Measurements from ENCODE around the genes HIPK1, TRIM33 and NHLH2.

- PRO-cap: bidirectional peak, plus-strand start at chr1:113929327, minus-strand start at chr1:113929268
Observed at GRCh38 chr1:113928840-113929414, at the start of gene HIPK1. Gene HIPK1 (plus strand): TSS chr1:113929324.

DNA sequence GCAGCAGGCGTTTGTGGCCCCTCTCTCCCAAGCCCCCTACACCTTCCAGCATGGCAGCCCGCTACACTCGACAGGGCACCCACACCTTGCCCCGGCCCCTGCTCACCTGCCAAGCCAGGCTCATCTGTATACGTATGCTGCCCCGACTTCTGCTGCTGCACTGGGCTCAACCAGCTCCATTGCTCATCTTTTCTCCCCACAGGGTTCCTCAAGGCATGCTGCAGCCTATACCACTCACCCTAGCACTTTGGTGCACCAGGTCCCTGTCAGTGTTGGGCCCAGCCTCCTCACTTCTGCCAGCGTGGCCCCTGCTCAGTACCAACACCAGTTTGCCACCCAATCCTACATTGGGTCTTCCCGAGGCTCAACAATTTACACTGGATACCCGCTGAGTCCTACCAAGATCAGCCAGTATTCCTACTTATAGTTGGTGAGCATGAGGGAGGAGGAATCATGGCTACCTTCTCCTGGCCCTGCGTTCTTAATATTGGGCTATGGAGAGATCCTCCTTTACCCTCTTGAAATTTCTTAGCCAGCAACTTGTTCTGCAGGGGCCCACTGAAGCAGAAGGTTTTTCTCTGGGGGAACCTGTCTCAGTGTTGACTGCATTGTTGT is 6.1 kb upstream of the OLFML3 start:
- PRO-cap: no peak

GRCh38 chr1:113979824-113980660 is 768 bp downstream of the OLFML3 start:
- PRO-cap: no peak

- PRO-cap: no peak
Observed at GRCh38 chr1:113981916-113982965, 3.0 kb downstream of the OLFML3 start.

DNA sequence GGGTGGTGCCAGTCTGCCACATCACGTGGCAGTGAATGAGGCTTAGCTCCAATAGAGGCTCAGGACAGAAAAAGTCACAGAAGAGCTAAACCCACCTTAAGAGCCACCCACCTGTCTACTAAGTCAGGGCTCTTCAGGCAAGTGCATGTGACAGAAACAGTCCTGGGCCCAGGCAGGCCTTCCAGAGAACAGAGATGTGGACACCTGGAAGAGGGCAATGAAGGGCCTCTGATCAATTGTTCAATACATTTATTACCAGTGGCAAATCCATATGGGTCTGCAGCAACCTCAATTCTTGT is 57.1 kb downstream of the OLFML3 start:
- PRO-cap: unidirectional peak, plus-strand start at position 193 of the sequence

DNA sequence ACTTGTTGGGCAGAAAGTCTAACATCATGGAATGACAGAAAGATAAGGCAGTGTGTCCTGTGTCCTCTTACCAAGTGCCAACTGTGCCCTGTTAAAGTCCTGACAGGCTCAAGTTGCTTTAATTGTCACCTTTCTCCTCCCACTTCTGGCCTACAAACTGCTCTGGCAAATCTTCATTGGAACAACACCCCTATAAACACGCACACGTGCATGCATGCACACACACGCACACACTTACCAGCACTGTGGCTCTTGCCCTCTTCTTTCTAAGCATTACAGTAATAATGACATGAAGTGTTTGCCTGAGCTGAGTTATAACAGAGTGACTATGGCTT is 82.2 kb upstream of the SYT6 start:
- PRO-cap: unidirectional peak, minus-strand start at position 73 of the sequence

DNA sequence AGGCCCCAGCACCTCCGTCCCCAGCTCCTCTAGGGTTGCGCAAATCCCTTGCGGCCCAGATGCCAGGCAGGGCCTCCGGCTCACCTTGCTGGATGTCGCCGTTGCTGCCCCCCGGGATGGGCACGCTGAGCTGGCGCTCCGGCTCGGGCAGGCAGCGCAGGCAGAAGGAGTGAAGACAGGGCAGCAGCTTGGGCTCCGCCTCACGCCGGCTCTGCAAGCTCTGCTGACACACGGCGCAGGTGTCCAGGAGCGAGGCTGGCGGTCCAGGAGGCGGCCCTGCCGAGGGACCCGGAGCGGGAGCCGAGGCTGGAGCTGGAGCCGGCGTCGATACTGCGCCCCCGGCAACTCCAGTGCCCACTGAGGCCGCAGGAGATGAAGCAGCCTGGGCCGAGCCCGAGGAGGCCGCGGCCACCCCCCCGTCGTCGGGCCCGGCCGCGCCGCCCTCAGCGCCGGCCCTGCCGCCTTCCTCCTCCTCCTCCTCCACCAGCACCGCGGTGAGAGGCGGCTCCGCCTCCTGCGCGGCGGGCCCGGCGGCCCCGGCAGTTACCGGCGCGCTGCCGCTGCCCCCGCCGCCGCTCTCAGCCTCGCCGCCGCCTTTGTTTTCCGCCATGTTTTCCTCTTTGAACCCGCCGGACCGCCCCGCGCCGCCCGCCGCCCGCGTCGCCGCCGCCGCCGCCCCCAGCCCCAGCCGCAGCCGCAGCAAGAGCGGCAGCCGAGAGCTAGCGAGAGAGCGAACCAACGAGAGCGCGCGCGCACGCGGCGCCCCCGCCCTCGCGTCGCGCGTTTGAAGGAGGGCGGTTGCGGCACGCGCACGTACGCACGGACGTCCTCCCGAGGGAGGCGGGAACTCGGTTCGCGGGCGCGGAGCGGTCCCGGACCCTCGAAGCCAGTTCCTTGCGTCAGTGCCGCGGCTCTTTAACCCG is at the start of gene TRIM33:
Gene TRIM33 (minus strand): TSS at position 737 of the 923 bp plus-strand sequence.
- PRO-cap: unidirectional peak, plus-strand start at position 163 of the sequence; bidirectional peak, plus-strand start at position 246 of the sequence, minus-strand start at position 213 of the sequence; bidirectional peak, plus-strand start at position 826 of the sequence, minus-strand start at position 737 of the sequence

GRCh38 chr1:114588225-114588767 is 6.9 kb upstream of the BCAS2 start:
- PRO-cap: no peak

- PRO-cap: no peak
Observed at GRCh38 chr1:114671808-114672316, 2.0 kb upstream of the DENND2C start.

GRCh38 chr1:114703105-114703939 is 8.0 kb upstream of the AMPD1 start:
- PRO-cap: no peak

DNA sequence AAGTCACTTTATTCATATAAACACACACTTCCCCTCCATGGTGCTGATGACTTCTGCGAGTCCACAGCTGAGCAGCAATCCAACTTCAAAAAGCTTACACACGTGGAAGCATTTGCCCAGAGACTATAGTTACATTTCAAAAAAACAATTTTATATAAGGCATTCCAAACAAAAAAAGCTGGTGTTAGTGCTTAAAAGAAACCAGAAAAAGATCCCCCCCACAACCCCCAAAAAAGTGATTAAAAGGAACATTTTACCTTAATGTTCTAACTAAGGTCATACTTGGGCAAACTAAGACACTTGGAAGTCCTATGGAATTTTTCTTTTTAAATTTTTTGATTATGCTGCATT is 20.4 kb upstream of the NRAS start:
- PRO-cap: no peak

DNA sequence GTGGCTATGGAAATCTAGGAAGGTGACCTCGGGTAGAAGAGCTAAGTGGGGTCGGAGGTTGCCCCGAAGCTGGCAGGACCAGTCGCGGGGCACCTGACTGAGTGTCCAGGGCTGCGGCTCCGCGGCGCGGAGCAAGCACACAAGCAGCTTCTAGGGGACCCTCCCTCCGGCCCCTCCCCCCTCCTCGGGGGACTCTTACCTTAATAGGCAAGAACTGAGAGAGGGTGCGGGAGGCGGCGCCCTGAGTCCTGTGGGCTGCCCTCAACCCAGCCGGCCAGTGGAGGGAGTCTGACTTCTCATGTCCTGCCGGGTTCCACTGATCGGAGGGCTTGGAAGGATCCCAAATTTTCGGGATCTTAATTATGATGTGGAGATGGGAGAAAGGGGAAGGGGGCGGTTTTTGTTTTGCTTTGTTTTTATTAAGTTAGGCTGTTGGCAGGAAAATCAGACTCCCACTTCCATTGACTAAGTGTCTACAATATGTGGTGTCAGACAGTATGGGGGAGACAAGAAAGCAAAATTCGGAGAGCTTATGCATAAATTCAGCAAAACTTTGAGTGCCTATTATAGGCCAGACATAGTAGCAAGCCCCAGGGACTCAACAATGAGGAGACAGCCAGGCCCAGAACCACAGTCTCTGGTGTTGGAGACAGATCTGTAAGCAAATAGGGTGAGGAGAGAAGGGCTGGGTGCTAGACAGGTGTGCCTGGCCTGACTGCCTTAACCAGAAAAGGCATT is 701 bp upstream of the TSPAN2 start:
- PRO-cap: bidirectional peak, plus-strand start at position 269 of the sequence, minus-strand start at position 141 of the sequence; bidirectional peak, plus-strand start at position 287 of the sequence, minus-strand start at position 331 of the sequence

- PRO-cap: no peak
Observed at GRCh38 chr1:115090573-115091026, 1.3 kb upstream of the TSPAN2 start.

- PRO-cap: no peak
Observed at GRCh38 chr1:115748326-115748784, 20.2 kb downstream of the CASQ2 start.

GRCh38 chr1:115753914-115754459 is 14.5 kb downstream of the CASQ2 start:
- PRO-cap: no peak

DNA sequence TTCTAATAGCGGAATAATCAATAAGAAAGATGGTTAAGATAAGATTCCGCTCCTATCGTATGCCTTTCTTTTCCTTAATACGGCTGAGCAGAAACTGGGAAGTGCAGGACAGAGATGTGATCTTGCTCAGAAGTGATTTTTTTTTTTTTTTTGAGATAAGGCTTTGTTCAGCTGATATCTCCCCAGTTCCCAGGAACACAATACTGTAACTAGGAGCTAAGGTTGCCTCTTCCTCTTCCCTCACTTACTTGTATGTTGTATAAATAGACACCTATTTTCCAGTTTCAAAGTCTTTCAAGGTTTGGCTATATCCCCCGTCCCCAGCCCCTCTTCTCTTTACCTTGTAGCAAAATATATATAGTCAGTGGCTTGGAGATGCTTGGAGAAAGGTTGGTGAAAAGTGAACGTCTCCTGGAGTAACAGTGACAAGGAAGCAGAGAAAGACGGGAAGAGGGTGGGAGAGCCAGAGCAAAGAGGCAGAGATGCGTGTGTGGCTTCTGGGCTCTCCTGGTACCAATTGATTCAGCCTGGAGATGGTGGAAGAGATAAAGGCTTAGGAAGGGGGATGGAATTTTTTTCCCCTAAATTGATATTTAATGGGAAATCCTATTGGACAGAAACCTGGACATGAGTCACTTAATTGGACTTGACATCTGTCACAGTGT is at the start of gene NHLH2:
Gene NHLH2 (minus strand): TSS at position 519 of the 665 bp plus-strand sequence.
- PRO-cap: no peak

DNA sequence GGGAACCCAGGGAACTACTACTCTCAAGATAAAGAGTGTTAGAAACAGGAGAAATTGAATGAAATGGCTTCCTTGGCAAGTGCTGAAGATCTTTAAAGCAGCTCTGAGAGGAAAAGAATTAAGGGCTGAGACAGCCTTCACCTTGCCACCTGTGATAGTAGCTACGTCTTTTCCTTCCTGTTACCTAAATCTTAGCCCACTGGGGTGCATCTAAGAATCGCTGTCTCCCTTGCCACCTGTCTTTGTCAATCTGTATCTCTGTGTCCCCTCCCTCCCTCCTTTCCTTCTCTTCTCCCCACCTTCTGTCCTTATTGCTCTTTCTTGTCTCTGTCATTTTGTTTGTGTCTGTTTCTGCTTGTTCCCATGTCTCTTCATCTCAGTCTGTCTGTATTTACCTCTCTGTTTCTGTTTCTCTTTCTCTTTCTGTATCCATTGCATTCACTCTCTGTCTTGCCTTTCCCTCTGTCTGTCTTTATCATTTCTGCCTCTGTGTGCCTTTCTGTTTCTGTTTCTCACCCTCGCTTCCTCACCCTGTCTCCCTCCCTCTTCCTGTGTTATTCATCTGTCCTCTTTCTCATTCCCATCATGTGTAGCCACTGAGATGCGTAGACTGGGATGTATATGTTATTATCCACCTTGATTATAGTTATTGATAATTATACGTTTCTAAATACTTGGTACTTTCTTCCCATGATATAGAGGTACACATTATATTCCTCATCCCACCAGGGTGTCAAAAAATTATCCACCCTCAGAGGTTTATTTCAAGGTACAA is 30.3 kb downstream of the SLC22A15 start:
- PRO-cap: unidirectional peak, minus-strand start at position 365 of the sequence

DNA sequence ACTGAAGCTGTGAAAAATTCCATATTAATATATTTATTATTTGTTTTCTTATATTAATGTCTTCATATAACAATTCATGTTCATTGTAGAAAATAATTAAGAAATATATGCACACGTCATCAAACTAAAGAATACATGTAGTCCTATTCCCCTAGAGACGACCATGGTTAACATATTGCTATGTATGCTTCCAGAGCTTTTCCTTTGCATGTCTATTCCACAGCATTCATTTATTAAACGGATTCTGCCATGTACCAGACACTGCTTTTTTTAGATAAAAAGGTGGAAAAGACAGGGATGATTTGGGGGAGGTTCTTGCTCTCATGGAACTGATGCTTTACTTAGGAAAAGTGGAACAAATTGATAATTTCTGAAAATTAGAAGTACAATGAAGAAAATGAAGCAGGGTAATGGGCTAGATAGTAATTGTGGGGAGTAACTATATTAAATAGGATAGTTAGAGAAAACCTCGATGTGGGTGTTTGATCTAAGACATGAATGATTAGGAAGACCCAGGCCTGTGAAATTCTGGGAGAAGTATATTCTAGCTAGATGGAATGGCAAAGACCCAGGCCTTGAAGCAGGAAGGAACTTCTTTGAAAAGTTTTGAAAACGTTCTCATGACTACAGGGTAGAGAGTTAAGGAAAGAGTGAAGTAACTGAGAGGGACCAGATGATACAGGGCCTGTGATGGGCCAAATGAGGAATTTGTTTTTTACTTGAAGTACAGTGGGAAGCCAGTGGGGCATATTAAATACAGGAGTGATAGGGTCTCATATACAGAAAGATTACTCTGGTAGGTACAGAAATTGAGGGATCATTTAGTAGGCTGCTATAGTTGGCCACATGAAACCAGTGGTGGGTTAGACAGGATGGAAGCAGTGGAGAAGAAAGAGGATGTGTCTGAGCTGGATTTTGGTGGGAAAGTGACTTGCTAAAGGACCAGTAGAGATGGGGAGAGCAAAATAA is 47.3 kb downstream of the SLC22A15 start:
- PRO-cap: no peak

DNA sequence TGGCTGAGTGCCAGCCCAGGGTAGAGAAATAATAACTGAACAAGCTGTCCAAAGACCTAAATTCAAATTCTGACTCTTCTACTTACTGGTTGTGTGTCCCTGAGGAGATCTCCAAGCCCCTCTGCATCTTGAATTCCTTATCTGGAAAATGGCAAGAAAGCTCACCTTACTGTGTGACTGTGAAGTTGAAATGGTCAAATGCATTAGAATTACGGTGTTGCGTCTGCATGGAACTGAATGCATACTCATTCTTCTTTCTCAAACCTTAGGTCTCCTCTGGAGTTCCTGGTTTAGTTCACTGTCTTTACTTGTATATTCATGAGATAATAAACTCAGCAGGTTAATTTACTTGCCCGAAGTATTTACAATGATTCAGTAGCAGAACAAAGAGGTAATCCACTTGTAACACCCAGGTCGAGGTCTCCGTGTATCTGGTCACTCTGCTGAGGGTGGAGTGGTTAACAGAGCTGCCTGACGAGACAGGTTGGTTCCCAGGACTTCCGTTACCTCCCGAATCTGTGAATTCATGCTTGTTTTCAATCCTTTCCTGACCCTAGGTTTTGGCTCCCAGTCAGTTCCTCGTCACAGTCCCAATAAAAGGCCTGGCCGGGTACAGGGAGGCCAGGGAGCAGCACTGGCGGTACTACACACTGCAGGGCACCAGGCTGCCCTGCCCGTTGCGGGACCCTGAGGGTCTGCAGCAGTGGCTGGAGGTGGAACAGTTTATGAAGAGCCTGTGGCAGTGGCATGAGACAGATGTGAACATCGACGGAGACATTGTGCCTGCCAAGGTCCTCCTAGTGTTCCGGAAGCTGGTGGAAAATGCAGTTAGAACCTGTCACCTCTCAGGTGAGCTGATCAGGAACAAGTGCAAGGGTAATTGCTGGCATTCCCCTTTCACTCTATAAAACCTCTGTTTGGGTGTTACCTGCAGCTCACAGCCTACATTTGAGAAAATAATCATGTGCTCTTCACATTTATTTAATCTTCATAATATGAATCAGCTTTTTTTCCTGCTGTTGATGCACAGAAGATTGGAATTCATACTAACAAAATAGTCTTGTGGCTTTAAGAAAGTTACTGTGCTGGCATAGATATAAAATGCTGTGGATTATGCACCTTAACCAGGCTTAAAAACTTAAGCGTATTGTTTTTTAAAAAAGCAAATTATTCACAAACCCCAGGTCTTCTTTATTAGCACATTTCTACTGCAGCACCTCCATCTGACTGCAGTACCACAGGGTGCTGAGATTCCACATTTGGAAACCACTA is 12.7 kb downstream of the MAB21L3 start:
- PRO-cap: bidirectional peak, plus-strand start at position 624 of the sequence, minus-strand start at position 433 of the sequence; bidirectional peak, plus-strand start at position 1,022 of the sequence, minus-strand start at position 872 of the sequence

DNA sequence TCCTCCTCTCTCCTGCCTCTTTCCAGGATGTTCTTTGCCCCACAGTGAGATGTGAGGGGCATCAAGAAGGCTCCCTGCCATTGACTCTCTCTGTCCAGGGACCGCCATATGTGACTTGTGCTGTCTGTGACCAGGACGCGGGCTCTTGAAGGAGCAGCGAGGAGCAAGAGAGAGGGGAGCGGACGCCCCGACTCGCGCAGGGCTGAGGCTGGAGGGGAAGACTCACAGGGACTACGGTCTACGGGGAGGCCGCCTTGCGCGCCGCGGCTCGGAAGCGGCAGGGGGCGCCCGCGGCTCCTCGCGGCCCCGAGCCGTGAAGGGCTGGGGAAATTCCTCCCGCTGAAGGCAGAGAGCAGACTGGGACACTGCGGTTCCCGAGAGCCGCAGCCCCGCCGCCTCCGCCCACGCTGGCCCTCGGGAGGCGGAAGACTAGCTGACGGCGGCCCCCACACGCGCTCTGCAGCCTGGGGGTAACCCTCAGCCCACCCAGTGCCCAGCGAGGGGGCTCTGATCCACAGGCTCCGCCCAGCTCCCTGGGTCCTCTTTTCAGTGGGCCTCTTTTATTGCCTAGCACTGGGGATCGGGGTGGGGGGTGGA is 40.8 kb downstream of the MAB21L3 start:
- PRO-cap: unidirectional peak, plus-strand start at position 424 of the sequence